Foreskin fibroblast (primary cell): Measurements from ENCODE around the genes CXCL17, PSG6, ZNF45 and ZNF155.

DNA sequence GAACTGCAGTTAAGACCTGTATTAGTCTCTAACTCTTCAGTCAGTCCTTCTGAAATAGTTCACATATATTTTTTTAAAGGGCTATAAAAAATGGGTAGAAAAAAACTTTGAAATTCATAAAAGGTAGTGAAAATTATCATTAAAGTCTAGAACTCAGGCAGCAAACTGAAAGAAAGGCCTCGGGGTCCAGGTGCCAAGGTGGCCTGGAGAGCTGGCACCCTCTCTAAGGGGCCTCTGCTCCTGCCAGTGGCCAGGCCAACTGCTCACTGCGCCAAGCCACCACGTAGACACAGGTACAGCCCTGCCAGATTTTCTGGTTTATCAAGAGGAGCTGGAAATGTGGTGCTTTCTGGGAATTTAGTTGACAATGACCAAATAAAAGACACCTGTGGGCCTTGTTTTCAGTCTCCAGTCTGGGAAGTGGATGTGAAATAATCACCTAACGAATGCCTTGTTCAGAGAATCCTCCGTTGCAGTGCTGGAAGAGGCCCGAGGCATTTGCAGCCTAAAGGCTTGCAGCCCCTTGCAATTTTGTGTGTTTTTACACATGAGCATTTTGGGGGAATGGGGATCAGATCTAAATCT is 22.8 kb downstream of the ZNF574 start:
- RRBS, result no CpG with 5 or more reads among the region's 6 CpGs

GRCh38 chr19:42233023-42233577 is 9.3 kb downstream of the GSK3A start:
- RRBS, result no CpG with 5 or more reads among the region's 8 CpGs

DNA sequence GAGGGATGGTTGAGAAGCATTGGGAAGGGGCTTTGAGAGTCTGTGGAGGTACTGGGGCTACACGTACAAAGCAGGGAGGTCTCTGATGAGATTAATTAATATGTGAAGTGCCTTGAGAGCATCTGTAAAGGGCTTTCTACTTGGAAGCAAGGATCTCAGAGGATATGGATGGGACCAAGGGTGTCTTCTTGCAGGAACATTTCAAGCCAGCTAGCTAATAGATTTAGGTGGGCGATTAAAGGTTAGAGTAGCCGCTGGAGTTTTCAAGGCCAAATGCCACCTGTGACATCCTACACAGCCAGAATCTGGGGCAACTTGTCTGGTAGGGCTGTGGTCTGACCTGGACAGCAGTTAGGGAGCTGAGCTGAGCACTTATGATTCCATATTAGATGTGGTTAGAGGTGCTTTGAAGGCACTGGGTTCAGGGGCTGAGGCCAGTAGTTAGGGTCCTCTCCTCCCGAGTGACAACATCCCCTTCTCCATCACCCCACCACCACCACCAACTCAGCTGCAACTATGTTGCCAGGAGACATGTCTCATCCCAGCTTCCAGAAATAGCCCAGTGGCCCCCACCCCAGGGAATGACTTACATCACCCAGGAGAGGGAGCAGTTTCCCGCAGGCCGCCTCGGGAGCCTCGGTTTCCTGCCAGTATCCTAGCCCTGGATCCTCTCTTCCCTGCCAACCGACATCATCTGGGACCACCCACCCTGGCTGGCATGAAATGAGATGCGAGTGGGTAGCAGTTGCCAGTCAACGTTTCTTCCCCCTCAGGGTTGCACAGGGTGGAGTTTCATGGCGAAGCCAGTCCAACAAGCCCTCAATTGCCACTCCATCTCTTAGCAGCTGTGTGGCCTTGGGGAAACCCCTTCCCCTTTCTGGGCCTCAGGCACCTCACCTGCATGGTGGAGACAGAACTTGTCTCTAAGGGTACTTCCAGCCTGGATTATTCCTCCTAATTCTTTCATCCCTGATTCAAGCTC is 3.6 kb upstream of the GSK3A start:
- RRBS, result no CpG with 5 or more reads among the region's 12 CpGs

GRCh38 chr19:42252955-42253104 is 2.1 kb downstream of the ERF start:
- RRBS, result no CpG with 5 or more reads among the region's 3 CpGs

- RRBS, result 22% methylated on average over 2 of the region's 13 CpGs
Measured at GRCh38 chr19:42422330-42422861, 4.8 kb downstream of the LIPE start.

- RRBS, result no CpG with 5 or more reads among the region's 12 CpGs
Measured at GRCh38 chr19:42442670-42443485, at the start of gene CXCL17. Gene CXCL17, minus strand, starts transcription at chr19:42442946.

GRCh38 chr19:42917606-42918161 is at the start of gene PSG6:
Gene PSG6, minus strand, starts transcription at chr19:42917894.
- RRBS, result no CpG with 5 or more reads among the region's 1 CpG

DNA sequence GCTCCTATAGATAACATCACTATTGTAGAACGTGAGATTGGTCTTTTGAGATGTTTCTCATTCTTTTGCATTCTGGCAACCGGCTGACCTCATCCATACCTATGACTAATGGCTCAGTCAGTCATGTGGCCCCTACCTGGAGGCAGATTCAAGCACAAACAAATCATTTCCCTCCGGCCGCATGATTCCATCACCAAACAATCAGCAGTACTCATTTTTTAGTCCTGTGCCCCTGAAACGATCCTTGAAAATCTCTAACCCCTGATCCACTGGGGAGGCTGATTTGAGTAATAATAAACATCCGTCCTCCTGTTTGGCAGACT is 4.0 kb downstream of the PSG9 start:
- RRBS, result 1% methylated on average over 2 of the region's 6 CpGs

GRCh38 chr19:43525894-43526559 is 974 bp downstream of the ETHE1 start:
- RRBS, result 1% methylated on average over 2 of the region's 15 CpGs

GRCh38 chr19:43574306-43574810 is 969 bp downstream of the XRCC1 start:
- RRBS, result no CpG with 5 or more reads among the region's 6 CpGs

- RRBS, result no CpG with 5 or more reads among the region's 6 CpGs
Measured at GRCh38 chr19:43590745-43591455, 5.0 kb downstream of the IRGQ start.

DNA sequence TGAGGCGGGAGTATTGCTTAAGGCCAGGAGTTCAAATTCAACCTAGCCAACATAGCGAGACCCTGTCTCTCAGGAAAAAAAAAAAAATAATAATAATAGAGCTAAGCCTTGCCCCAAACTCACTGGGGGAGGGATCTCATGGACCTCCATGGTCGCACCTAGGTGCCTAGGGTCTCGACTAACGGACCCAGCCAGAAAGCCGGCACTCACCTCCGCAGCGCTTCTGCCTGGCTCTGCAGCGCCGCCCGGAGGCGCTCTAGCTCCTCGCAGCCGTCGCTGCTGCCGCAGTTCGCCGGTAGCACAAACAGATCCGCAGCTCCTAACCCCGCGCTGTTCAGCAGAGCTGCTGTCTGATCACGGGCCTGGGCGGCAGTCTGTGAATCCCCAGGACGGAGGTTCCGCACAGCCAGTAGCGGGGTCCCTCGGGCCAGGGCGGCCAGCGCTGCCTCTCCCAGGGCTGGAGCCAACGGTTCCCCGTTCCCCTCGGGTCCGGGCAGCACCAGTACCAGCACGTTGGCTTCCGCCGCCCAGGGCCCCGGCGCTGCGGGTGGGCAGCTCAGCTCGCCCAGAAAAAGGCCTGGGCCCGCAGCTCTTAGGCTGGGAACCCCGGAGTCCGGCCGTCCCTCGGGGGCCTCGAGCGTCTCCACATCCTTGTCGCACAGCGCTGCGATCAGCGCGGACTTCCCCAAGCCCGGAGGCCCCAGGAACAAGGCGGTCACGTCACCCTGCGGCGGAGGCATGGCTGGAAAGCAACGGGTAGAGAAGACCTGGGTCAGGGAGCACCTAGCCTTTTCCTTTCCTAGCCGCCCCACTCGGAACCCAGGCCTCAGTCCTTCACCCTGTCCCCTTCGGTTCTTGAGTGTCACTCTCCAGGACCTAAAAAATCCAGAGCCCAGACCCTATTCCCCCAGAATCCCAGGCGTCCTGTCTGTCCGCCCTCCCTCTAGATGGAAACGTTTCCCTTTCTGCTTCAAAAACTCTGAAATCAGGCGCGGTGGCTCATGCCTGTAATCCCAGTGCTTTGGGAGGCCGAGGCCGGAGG is 1.0 kb downstream of the IRGQ start:
- RRBS, result 4% methylated on average over 33 of the region's 68 CpGs

DNA sequence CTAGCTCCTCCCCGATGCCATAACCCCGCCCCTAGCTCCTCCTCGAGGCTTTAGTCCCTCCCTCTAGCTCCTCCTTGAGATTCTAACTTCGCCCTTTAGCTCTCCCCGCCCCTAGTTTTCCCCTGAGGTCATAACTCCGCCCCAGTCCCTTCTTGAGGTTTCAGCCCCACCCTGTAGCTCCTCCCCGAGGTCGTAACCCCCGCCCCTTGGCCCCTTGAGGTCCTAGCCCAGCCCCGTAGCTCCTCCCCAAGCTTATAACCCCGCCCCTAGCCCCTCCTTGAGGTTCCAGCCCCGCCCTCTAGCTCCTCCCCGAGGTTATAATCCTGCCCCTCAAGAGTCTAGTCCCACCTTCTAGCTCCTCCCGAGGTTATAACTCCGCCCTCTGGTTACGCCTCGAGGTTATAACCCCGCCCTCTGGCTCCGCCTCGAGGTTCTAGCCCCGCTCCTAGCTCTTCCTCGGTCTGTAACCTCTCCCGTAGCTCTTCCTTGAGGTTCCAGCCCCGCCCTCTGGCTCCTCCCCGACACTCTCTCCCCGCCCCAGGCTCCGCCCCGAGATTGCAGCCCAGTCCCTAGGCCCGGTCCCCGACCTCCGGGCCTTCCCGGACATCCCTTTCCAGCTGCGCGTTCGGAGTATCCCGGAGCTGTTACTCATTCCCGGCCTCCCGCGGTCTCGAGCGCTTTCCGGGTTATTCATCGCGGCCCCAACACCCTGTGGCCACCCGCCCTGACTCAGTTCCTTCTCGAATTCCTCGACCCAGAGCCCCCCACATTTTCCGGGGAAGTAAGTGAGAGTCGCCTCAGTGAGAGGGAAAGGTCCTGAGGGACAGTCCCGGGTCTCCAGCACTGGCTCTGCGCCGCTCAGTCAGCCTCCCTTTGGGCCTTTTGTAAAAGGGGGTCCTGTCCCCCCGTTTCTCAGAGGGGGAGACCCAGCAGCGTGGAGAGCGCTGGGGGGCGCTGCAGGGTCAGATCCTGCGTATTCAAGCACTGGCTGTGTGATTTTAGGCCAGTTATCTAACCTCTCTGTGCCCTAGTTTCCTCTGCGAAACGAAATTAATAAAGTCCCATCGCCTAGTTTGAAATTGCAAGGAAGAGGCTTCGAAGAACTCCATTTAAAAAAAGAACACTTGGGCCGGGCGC is 1.2 kb downstream of the PLAUR start:
- RRBS, result under 1% methylated on average over 11 of the region's 63 CpGs

GRCh38 chr19:43773964-43774953 is 6.5 kb downstream of the KCNN4 start:
- RRBS, result 2% methylated on average over 23 of the region's 63 CpGs

- RRBS, result no CpG with 5 or more reads among the region's 15 CpGs
Measured at GRCh38 chr19:43776297-43776904, 4.4 kb downstream of the KCNN4 start.

DNA sequence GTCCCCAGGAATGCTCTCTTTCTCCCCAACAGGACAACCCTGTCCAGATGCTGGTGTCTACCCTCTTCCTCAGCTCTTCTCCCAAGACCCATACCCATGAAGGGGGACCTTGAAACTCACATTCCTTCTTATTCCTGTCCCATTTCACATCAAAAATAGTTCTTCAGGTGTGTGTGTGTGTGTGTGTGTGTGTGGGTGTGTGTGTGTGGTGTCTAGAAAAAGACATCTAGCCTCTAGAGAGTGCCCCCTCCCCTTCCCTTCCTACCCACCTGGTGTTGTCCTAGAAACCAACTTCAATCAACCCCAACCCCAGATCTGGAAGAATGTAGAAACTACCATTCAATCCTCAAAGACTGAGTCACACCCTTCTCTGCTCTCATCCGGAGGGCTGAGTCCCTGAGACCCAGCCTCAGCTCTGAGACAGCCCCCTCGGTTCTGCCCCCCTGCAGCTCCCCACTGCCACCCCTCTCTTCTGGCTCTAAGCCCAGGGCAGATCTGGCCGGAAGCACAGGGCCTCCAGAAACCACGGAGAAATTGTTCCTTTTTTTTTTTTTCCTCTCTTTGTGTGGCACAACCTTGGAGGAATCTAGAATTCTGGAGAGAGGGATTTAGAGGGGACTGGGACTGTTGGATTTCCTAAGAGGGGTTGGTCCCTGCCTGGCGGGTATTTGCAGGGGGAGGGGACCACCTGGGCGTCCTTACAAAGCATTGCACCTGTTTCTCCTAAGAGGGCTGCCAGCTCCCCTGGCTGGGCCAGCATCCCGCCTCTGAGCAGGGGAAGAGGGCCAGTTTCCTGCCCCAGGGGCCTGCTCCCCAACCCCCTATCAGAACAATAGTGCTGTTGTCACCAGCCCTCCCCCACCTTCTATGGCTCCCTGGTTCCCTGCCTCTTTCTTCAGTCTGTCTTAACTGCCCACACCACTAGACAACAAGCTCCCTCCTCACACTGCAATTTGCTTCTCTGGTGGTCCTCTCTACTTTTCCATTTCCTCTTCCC is 3.3 kb downstream of the KCNN4 start:
- RRBS, result 33% methylated on average over 1 of the region's 7 CpGs

DNA sequence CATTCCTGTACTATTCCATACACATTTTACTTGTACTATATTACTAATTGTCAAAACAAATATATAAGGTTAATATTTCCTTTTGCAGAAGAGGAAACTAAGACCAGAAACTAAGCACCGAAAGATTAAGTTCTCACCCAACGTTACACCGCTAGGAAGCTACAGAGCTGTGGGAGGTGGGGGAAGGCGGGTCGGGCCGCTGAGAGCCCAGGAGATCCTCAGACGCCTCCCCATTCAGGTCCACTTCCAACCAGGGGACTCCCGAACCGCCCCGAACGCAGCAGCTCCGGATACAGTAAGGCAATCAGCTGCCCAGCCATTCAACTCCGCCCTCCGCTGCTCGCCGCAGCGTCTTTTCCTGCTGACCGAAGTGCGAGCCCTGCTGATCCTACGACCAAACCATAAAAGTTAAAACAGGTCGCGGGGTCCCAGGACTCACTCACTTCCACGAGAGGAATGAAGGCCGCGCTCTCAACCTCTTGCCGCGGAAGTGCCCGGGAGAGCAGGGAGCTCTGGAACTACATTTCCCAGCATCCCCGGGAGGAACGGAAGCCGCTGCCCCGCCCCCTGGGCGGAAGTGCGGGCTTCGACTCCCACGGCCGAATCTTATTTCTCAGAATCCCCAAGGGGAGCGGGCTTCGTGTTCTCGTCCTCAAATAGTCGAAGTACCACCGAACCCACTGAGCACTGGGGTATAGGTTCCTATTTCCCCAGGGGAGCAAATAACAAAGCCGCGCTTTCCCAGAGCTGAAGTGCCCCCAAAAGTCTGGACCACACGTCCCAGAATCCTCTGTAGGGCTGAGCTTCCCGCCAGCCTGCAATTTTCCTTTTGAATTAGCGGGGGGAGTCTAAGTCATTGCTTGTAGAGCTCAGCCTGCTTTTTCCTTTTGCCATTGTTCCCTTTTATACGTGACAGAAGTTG is at the start of gene ZNF45:
Gene ZNF45, minus strand, starts transcription at position 496 of the 922 bp plus-strand sequence.
- RRBS, result 0% methylated on average over 1 of the region's 48 CpGs

GRCh38 chr19:43983844-43985069 is at the start of gene ZNF155:
Gene ZNF155, plus strand, starts transcription at chr19:43984188.
- RRBS, result 2% methylated on average over 2 of the region's 55 CpGs

DNA sequence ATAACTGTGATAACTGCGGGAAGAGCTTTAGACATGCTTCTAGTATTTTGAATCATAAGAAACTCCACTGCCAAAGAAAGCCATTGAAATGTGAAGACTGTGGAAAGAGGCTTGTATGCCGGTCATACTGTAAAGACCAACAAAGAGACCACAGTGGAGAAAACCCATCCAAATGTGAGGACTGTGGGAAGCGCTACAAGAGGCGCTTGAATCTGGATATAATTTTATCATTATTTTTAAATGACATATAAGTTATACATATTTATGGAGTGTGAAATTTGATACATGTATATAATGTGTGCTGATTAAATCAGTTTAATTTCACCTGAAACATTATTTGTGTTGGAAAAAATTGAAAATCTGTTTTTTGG is 7.6 kb downstream of the ZNF222 start:
- RRBS, result no CpG with 5 or more reads among the region's 4 CpGs